Temporal lobe (tissue), 2 donors: ENCODE results near the genes CAP2, NUP153 and KIF13A.

- RAMPAGE, long total RNA = no peak
Measured at GRCh38 chr6:16304948-16305357, 66.6 kb downstream of the GMPR start.

DNA sequence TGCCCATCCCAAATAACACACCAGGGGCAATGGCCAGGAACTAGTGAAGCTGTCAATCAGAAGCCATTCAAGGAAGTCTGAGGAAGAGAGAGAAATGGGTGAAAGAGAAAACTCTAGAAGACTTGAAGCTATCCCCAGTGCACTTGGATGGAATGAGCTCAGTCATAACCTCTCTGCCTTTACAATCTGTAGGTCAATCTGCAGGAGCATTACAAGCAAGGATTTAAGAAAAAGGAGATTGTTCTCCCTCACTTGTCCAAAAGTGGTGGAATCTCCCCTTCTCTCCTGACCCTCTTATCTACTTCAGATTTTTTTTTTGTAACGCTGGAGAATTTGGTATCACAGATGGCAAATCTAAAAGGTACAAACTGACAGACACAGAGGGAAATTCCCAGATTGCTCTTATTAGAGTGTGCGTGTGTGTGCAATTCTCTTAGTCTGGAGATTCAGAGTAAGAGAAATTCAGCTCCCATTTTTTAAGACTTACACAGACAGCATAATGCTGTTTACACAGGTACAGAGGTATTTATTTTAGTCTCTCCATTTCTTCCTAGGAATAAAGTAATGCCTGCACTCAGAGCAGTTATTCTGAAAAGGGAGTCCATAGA is 242.7 kb downstream of the GMPR start:
- RAMPAGE, long total RNA = no peak

- RAMPAGE, long total RNA = no peak
Measured at GRCh38 chr6:16651597-16652400, 109.5 kb downstream of the ATXN1 start.

DNA sequence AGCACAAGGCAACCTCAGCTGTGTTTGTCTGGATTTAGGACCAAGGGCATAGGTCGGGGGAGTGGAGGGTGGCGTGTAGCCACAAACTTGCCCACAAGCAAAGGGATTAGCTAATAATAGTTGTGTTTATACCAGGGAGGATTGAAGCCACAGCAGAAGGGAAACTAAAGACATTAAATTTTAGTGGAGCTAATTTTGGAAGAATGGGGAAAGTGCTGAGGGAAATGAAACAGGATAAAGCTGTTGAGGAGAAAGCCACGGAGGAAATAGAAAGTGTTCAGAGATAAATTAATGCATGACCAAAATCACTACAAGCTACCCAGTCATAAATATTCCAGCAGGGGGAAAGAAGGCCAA is 115.7 kb upstream of the STMND1 start:
- RAMPAGE, long total RNA = no peak

DNA sequence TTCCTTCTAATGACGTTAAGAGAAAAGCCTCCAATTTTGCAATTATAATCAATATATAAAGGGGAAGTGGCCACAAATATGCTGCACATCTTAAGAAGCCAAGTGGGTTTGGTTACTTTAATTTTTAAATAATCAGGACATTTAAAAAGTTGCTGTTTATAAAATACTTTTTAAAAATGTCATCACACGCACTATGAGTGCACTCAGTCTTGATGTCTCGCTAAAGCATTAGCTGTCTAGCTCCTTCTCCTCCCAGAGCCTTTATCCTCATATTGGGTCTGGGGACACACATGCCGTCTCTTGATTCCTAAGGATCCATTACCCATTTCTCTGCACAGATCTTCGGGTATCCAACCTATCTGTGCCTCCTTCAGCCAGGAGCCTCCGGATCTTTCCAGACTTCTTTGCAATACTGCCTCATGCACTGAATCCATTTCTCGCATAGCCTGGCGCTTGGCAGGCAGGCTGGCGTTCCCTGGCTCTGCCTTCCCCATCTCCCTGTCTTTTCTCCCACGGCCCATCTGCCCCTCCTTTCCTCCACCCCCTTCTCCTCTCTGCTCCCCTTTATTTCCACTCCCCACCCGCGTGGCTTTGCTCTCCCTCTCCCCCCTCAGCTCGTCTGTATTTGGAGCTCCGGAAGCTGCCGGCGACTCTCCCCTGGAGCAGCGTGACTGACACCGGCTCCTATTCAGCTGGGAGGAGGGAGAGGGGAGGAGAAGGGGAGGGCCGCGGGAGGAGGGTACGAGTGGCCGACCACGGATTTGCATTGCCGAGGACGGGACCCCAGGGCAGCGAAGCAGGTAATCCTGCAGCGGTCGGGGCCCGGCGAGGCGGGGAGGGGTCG is at the start of gene CAP2:
TSS of gene CAP2 (plus strand) at position 649 of the 844 bp plus-strand sequence.
- RAMPAGE, long total RNA = start-site peak on the plus strand centred at position 729 of the sequence, 99 bp wide, 339 and 396 reads in 2 replicates

DNA sequence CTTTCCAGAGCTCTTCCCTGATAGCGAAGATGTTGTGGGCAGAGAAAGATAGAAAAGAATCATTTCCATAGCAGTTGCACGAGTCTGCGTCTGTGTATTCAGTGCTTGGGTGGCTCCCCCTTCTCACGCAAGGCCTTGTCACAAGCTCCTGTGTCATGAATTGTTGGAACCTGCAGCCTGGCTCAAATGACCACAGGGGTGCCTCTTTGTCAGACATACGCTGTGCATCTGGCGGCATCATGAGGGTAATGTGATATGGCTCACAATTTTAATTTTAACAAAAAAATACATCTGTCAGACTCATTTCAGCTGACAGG is 90.8 kb downstream of the CAP2 start:
- RAMPAGE, long total RNA = no peak

DNA sequence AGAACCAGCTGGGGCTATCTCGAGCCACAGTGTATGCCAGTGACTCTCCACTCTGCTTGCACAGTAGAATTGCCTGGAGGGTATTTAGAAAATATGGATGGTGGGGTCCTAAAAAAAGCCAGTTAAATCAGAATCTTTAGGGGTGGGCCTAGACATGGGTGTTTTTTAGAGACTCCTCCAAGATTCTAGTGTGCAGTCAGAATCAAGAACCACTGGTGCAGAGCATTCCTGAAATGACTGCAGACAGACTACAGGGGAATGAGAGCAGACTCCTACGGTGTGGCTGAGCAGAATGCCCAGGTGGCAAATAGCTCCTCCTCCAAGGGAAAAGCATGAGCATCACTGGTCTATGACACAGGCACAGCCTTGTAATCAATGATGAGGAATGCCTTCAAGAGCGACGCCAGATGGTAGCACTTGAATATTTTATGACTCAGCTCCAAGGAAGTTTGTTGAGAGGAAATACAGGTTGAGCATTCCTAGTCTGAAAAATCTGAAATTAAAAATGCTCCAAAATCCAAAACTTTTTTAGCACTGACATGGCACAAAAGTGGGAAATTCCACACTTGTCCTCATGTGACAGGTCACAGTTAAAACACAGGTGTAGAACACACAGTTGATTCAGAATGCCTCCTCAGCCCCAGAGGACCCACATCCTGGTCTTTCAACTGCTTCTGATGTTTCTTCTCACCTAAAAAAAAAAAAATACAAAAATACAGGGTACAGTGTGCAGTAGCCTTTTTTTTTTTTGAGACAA is 10.7 kb upstream of the FAM8A1 start:
- RAMPAGE, long total RNA = no peak

DNA sequence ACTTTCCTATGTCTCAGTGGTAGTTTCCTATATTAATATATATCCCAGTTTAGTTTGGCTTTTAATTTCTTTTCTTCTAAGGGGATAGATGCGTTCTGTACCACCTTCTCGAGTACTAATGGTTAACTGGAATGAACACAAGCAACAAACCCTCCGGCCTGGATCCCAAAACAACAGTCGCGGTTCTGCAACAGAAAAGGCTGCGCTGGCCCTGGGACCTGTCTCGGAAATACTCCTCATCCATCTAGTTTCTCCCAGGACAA is 353 bp upstream of the FAM8A1 start:
- RAMPAGE, long total RNA = no peak

GRCh38 chr6:17706714-17706990 is at the start of gene NUP153:
TSS of gene NUP153 (minus strand) at chr6:17706925.
- RAMPAGE, long total RNA = no peak

DNA sequence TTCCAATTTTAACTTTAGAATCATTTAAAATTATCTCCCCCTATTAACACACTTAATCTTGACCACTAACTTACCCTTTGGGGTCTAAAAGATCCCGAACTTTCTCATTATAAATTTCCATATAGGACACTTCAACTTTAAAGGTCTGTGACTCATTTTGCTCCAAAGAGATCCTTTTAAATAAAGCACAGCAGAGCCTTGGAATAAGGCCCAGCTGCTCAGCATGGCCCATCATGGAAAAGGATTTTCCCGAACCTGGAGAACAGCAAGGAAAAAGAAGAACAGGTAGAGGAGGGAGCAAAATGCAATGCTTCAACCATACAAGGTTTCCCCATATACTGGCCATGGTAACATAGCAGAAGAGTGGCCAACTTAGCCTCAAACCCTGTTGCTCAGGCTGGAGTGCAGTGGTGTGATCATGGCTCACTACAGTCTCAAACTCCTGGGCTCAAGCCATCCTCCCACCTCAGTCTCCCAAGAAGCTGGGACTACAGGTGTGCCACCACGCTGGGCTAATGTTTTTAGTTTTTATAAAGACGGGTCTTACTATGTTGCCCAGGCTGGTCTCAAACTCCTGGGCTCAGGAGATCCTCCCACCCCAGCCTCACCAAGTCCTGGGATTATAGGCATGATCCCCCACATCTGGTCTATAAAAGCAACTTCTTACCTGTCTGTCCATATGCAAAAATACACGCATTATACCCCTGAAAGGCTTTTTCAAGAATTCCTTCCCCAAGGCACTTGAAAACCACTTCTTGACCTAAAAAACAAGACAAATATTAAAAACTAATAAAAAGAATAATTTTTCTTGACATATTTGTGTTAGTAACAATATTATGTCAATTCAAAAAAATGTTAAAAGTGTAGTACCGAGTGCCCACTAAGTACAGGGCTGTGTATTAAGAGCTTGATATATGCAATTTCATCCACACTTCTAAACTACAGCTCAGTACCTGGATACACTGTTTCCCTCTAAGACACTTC is 131.8 kb downstream of the KIF13A start:
- RAMPAGE, long total RNA = no peak

DNA sequence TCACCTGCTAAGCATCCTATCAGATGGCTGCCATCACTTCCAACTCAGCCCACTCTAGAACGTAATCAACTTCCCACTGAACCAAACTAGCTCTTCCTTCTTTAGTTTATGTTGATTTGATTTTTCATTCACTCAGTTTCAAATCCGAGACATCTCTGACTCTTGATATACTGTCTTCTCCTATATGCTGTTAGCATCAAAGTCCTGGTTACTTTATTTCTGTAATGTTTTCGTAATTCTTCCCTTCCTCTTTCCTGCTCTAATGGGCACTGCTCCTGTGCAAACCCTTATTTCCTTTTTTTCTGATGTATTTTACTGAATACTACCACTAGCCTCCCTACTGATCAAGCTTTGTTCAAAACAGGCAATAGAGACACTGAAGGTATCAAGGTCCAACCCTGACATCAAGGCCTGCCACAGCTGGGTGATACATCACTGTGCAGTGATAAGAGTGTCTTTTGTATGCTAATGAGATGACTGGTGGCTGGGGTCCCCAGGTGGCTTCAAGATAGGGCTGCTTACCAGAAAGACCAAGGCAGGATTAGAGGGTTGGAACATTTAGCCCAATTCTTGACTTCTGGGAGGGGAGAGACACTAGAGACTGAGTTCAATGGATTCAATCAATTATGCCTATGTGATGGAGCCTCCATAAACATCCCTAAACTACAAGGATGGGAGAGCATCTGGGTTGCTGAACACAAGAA is 95.2 kb downstream of the KIF13A start:
- RAMPAGE, long total RNA = no peak

DNA sequence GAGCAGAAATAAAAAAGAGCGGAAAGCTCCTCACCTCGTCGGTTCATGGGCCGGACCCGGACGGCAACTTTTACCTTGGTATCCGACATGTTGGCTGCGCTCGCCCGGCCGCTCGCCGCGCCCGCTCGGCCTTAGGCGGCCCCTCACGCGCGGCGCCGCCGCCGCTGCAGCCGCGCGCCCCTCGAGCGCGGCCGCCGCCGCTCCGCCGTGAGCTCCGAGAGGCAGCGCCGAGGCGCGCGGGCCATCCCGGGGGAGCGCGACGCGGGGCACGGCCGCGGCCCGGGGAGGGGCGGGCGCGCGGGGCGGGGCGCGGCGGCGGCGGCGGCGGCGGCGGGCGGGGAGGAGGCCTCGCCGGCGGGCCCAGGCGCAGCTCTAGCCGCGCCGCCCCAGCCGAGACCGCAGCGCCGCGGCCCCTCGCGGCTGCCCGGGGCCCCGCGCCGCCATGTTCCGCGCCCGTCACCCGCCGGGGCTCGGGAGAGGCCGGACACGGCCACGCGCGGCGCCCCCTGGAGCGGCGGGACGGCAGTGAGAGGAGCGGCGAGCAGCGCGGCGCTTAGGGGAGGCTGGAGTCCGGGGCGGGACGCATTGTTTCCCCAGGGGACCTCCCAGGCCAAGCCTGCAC is at the start of gene KIF13A:
TSS of gene KIF13A (minus strand) at position 261 of the 622 bp plus-strand sequence.
- RAMPAGE, long total RNA = no peak

DNA sequence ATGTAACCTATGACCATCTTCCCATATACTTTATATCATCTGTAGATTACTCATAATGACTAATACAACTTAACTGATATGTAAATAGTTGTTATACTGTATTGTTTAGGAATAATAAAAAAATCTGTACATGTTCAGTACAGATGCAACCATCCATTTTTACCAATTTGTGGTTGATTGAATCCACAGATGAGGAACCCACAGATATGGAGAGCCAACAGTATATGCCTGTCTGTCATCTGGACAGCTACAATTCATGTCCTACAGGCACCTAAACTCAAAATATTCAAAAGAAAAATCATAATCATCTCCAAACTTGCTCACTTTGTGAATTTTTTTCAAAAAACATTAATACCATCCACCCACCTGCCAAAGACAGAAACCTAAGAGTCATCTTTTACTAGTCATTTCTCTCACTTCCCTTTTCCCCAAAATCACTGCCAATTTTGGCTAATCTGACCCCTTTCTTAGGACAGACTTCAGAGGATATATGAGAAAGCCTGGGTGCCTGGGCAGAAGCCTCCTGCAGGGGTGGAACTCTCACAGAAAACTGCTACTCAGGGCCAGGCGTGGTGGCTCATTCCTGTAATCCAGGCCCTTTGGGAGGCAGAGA is 4.1 kb downstream of the DEK start:
- RAMPAGE, long total RNA = no peak

DNA sequence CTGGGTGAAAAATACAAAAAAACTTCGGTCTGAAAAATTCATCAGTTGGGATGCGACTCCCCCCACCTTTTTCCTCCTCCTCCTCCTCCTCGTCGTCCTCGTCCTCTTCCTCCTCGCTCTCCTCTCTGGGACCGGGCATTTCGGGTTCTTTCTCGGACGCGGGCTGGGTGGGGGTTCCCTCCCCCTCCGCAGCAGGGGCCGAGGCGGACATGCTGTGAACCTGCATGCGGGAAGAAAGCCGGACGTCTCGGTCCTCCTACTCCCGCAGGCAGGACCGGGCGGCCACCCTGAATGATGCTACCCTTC is 600 bp downstream of the DEK start:
- RAMPAGE, long total RNA = no peak

- RAMPAGE, long total RNA = no peak
Measured at GRCh38 chr6:18390974-18391464, 3.9 kb downstream of the RNF144B start.

DNA sequence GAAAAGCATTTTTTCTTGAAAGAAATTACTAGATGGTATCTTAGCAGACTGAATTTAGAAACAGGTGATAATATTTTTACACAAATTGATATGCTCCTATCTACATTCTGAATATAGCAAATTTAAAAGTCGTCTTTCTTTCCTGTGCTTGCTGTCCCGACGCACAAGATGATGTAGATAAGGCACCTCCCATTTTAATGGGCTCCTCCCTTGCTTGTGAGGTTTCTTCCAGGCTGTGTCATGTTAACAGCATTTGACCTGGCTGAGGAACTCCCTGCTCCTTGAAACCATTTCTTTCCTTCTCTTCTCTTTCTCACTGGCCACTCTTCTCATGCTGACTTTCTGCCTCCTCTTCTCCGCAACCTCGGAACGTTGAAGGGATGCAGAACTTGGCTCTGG is 14.5 kb upstream of the ID4 start:
- RAMPAGE, long total RNA = no peak

DNA sequence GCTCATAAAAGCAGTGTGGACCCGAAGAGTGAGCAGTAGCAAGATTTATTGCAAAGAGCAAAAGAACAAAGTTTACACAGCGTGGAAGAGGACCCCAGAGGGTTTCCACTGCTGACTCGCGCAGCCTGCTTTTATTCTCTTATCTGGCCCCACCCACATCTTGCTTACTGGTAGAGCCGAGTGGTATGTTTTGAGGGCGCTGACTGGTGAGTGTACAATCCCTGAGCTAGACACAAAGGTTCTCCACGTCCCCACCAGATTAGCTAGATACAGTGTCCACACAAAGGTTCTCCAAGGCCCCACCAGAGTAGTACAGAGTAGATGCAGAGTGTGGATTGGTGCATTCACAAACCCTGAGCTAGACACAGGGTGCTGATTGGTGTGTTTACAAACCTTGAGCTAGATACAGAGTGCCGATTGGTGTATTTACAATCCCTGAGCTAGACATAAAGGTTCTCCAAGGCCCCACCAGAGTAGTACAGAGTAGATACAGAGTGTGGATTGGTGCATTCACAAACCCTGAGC is 16.6 kb downstream of the ID4 start:
- RAMPAGE, long total RNA = no peak

DNA sequence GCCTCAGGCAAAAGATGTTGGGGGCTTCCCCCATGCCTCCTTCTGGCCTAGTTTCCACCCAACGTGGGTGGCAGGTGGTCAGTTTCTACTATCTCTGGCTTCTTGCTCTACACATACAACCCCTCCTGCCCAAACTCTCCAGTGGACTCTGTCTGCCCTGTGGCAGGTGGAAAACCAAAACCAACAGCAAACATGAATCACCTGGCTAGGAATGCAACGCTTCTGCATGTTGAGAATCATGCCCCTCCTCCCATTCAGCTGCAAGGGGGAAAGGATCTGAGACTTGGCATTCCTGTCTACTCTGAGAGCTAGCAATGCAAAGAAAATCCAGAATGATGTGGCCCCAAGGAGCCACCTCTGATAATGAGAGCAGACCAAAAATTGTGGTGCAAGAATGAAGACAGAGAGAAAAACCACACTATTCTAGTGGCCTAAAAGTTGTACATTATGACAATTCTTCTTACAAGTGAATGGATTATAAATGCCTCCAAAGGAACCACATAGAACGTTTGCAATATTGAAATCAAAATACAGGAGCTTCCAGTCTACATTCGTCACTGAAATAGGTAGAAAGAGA is 94.6 kb downstream of the MBOAT1 start:
- RAMPAGE, long total RNA = no peak

GRCh38 chr6:20138954-20139525 is 73.2 kb downstream of the MBOAT1 start:
- RAMPAGE, long total RNA = no peak

- RAMPAGE, long total RNA = no peak
Measured at GRCh38 chr6:20202586-20203011, 9.7 kb downstream of the MBOAT1 start.